Heart left ventricle (tissue), 7 donors: ENCODE measurements around the genes PGAP2, OR51A2, OR52E2, UBQLN3, OR56B2P, OR56A5 and OR52B2.

GRCh38 chr11:3807831-3808935 is at the start of gene PGAP2:
Gene PGAP2, plus strand, starts transcription at chr11:3808560.
- PRO-cap, 6 experiments = peak in 4 of 6 experiments; most common plus-strand start chr11:3808039 (in 1); most common minus-strand start chr11:3808447 (in 2)
- RAMPAGE, long total RNA, 2 experiments = start-site peak on the plus strand in 1 of 2 experiments, at chr11:3808545-3808618 at its widest, 120 reads per replicate
- RRBS = 4% methylated on average over 28 of the region's 58 CpGs

- PRO-cap, 6 experiments = no peak in any of the 6 experiments
- RAMPAGE, long total RNA, 2 experiments = no peak in any of the 2 experiments
- RRBS = no CpG with 5 or more reads among the region's 1 CpG
Measured at GRCh38 chr11:3812206-3812831, 4.0 kb downstream of the PGAP2 start.

GRCh38 chr11:3815960-3816318 is 7.6 kb downstream of the PGAP2 start:
- PRO-cap, 6 experiments = no peak in any of the 6 experiments
- RAMPAGE, long total RNA, 2 experiments = start-site peak on the plus strand in 2 of 2 experiments, at chr11:3816119-3816236 at its widest, 9 to 36 reads per replicate
- RRBS = no CpG with 5 or more reads among the region's 4 CpGs

GRCh38 chr11:3838237-3839028 is 2.3 kb downstream of the RHOG start:
- PRO-cap, 6 experiments = no peak in any of the 6 experiments
- RAMPAGE, long total RNA, 2 experiments = no peak in any of the 2 experiments
- RRBS = no CpG with 5 or more reads among the region's 5 CpGs

GRCh38 chr11:3855271-3855509 is 274 bp upstream of the STIM1 start:
- PRO-cap, 6 experiments = no peak in any of the 6 experiments
- RAMPAGE, long total RNA, 2 experiments = no peak in any of the 2 experiments
- RRBS = 0% methylated on average over 2 of the region's 23 CpGs

GRCh38 chr11:3879852-3880564 is 24.5 kb downstream of the STIM1 start:
- PRO-cap, 6 experiments = no peak in any of the 6 experiments
- RAMPAGE, long total RNA, 2 experiments = no peak in any of the 2 experiments
- RRBS = no CpG with 5 or more reads among the region's 3 CpGs

DNA sequence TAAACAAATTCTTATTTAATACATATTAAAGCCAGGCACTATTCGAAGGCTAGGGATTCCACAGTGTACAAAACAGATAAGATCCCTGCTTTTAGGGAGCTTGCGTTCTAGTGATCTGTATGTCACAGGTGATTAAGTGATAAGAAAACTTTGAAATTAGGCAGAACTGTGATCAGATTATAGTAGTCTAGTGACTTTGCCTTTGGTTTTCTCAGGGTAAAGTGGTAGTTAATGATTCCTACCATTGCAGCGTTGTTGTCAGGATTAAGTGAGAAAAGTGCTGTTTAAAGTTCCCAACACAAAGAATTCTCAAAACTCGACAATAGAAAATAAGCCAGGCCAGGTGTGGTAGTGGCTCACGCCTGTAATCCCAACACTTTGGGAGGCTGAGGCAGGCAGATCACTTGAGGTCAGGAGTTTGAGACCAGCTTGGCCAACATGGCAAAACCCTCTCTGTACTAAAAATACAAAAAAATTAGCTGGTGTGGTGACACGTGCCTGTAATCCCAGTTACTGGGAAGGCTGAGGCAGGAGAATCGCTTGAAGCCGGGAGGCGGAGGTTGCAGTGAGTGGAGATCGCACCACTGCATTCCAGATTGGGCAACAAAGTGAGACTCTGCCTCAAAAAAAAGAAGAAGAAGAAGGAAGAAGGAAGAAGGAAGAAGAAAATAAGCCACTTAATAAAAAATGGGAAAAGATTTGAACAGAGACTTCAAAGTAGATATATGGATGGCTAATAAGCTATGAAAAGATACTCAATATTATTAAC is 119.4 kb upstream of the RRM1 start:
- PRO-cap, 6 experiments = no peak in any of the 6 experiments
- RAMPAGE, long total RNA, 2 experiments = no peak in any of the 2 experiments
- RRBS = no CpG with 5 or more reads among the region's 10 CpGs

GRCh38 chr11:4000668-4001269 is 93.8 kb upstream of the RRM1 start:
- PRO-cap, 6 experiments = no peak in any of the 6 experiments
- RAMPAGE, long total RNA, 2 experiments = no peak in any of the 2 experiments
- RRBS = no CpG with 5 or more reads among the region's 14 CpGs

GRCh38 chr11:4059135-4059901 is 35.3 kb upstream of the RRM1 start:
- PRO-cap, 6 experiments = no peak in any of the 6 experiments
- RAMPAGE, long total RNA, 2 experiments = no peak in any of the 2 experiments
- RRBS = no CpG with 5 or more reads among the region's 4 CpGs

GRCh38 chr11:4955417-4956121 is at the start of gene OR51A2:
Gene OR51A2, minus strand, starts transcription at chr11:4955713.
- PRO-cap, 6 experiments = no peak in any of the 6 experiments
- RAMPAGE, long total RNA, 2 experiments = no peak in any of the 2 experiments
- RRBS = no CpG with 5 or more reads among the region's 2 CpGs

DNA sequence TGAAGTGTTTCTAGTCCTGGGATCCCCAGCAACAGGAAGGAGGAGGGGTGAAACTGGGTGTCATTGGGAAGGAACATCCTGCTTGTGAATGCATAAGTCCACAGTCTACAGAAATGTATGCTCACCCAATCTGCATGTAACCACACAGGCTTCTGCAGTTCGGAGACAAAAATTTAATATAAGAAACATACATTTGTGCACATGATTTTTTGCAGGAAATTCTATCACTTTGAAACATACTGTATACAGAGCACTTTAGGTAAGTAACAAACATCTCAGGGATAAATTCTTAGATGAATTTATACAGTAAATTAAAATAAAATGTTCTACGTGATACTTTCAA is at the start of gene OR52E2:
Gene OR52E2, minus strand, starts transcription at position 77 of the 343 bp plus-strand sequence.
- PRO-cap, 6 experiments = no peak in any of the 6 experiments
- RAMPAGE, long total RNA, 2 experiments = no peak in any of the 2 experiments
- RRBS = no CpG with 5 or more reads among the region's 2 CpGs

DNA sequence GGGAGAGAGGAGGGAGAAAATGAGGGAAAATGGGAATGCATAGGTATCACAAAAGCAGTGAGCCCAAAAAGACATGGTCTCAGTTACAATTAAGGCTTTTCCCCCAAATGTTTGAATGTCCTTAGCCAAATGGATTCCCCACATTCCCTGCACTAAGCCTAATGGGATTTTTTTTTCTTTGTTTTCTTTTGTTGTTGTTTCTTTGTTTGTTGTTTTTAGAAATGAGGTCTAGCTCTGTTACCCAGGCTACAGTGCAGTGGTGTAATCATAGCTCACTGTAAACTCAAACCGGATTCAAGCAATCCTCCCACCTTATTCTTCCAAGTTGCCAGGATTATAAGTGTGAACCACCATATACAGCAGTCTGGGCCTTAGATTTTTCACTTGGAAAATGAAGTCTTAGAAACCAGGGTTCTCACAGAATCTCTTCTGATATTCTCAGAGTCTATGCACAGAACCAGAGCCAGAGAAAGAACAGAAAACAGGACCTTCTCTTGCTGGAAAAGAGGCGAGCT is 420 bp downstream of the OR51M1 start:
- PRO-cap, 6 experiments = no peak in any of the 6 experiments
- RAMPAGE, long total RNA, 2 experiments = no peak in any of the 2 experiments
- RRBS = no CpG with 5 or more reads among the region's 2 CpGs

DNA sequence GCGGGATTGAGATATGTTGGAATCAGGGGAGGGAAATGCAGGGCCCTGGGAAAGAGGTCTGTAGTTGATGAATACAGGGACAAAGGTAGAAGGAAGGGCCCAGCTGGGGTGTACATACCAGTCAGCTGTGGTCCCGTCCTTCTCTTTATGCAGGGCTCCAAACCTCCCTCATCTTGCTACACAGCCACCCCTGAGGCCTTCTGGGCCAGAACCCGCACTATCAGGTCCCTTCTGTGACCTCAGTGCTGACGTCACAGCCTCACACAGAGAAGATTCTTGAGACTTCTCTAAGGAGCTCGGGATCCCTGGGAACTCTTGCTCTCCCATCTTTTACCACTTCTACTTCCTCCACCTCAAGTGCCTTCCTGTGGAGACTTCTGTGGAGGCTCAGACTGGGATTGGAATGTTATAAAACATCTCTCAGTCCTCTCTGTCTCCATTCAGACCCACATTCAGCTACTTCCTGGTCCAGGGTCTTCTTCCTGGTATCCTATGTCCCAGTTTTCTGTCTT is at the start of gene UBQLN3:
Gene UBQLN3, minus strand, starts transcription at position 202 of the 512 bp plus-strand sequence.
- PRO-cap, 6 experiments = no peak in any of the 6 experiments
- RAMPAGE, long total RNA, 2 experiments = no peak in any of the 2 experiments
- RRBS = no CpG with 5 or more reads among the region's 5 CpGs

GRCh38 chr11:5690117-5690661 is 599 bp downstream of the TRIM22 start:
- PRO-cap, 6 experiments = peak in 6 of 6 experiments; most common plus-strand start chr11:5690350 (in 1); most common minus-strand start chr11:5690295 (in 5)
- RAMPAGE, long total RNA, 2 experiments = no peak in any of the 2 experiments
- RRBS = no CpG with 5 or more reads among the region's 6 CpGs

DNA sequence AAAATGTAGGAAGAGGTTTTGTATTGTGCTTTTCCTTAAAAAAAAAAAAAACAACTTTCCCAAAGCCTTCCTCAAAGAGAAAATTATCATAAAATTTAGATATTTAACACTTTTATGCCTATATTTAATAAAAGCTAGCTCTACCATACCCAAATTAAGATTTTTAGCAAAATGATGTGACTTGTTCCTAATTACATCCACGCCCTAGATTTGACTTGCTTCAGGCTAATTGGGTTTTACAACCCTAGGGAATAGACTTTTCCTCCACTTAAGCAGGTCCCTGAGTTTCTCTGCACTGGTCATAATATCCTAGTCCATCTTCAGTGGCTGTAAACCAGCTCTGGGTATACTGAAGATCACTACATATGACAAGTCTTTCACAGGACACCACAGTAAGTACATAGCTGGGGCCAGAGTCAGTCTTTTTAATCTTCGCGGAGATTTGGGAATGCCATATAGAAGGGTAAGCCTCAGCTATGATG is at the start of gene OR56B2P:
Gene OR56B2P, plus strand, starts transcription at position 306 of the 482 bp plus-strand sequence.
- PRO-cap, 6 experiments = no peak in any of the 6 experiments
- RAMPAGE, long total RNA, 2 experiments = no peak in any of the 2 experiments
- RRBS = no CpG with 5 or more reads among the region's 3 CpGs

DNA sequence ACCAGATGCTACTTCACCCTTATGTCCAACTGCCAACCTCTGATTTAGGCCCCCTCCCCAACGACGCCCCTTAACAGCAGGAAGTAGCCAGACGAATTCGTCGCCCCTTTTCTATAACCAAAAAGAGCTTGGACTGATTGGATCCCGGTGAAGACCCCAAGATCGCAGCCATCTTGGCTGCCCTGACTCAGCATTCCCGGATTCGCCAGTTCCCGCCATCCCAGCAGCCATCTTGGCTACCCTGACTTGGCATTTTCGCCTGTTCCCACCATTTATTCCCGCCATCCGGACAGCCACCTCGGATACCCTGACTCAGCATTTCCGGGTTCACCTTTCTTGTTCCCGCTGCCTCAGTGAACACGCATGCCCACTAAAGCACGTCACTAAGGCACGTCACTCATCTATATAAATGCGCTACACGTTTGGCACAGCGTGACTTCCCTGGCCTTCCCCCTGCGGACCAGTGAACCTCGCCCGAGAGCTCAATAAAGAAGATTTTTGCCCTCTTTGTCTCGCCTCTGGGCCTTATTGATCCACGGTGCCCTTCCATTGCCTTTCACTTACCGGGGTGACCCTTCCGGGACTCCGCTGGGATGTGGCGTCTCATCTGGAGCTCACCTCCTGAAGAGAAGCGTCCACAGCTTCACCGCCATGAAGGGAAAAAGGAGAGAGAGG is 4.1 kb upstream of the OR56A3 start:
- PRO-cap, 6 experiments = no peak in any of the 6 experiments
- RAMPAGE, long total RNA, 2 experiments = no peak in any of the 2 experiments
- RRBS = 88% methylated on average over 5 of the region's 33 CpGs

DNA sequence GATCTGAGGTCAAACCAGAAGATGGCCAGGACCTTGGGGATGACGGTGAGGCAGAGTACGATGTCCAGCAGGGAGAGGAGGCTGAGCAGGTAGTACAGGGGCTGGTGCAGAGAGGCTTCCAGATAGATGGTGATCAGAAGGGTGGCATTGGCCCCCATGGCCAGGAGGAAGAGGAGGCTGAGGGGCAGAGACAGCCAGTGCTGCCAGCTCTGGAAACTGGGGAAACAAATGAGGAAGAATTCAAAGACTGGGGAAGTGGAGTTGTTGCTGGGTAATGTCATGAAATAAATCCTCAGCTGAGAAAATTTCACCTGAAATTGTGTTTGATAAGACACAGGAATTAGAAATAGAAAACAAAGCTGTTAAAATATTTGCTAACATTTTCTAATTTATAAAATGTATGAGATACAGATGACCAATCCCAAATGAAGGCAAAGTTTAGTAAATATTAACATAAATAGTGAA is at the start of gene OR56A5:
Gene OR56A5, minus strand, starts transcription at position 281 of the 465 bp plus-strand sequence.
- PRO-cap, 6 experiments = no peak in any of the 6 experiments
- RAMPAGE, long total RNA, 2 experiments = no peak in any of the 2 experiments
- RRBS = no CpG with 5 or more reads among the region's 2 CpGs

- PRO-cap, 6 experiments = no peak in any of the 6 experiments
- RAMPAGE, long total RNA, 2 experiments = no peak in any of the 2 experiments
- RRBS = no CpG with 5 or more reads among the region's 1 CpG
Measured at GRCh38 chr11:6170233-6170506, at the start of gene OR52B2. Gene OR52B2, minus strand, starts transcription at chr11:6170326.

GRCh38 chr11:6185188-6185435 is 13.9 kb upstream of the OR52W1 start:
- PRO-cap, 6 experiments = no peak in any of the 6 experiments
- RAMPAGE, long total RNA, 2 experiments = no peak in any of the 2 experiments
- RRBS = no CpG with 5 or more reads among the region's 5 CpGs

GRCh38 chr11:6214630-6215248 is 9.4 kb downstream of the C11orf42 start:
- PRO-cap, 6 experiments = no peak in any of the 6 experiments
- RAMPAGE, long total RNA, 2 experiments = no peak in any of the 2 experiments
- RRBS = no CpG with 5 or more reads among the region's 12 CpGs